Heart right ventricle (tissue), 2 donors: ENCODE results near the gene BICRAL.

GRCh38 chr6:41784408-41785422, 2.8 kb upstream of the TOMM6 start:
- PRO-cap, 2 experiments = no peak in any of the 2 experiments

DNA sequence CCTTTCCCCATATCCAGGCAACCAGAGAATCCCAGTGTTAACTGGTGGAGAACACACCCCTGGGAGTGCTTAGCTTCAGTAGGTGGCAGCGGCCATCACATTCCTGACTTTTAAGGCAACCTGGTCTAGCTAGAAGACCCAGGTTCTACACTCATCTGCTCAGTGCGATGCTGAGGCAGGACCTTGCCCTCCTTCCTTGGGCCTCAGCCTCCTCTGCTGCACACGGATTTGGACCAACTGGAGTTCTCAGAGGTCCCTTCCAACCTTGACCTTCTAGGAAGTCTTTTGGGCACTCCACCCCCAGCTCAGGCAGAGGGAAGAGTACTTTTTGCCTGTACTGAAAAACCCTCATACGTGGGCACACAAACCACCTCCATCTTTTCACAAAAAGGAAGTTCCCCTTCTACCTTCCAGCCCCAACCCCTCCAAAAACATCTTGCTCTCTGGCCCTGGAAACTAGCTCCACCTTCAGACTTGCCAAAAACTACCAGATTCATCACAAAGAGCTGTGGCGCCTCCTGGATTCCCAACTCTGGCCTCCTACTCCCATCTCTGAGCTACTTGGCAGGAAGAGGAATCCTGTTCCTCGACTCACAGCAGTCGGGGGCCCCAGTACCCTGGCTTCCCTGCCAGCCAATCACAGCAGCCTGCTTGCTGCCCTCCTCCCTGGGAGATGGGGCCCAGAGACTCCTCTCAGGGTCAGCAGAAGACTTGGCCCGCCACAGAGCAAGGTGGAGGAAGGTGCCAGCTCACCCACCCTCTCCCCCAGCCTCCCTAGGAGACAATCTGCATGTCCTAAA, 2.8 kb downstream of the CCND3 start:
- PRO-cap, 2 experiments = no peak in any of the 2 experiments

GRCh38 chr6:42025311-42025919, 24.9 kb upstream of the TAF8 start:
- PRO-cap, 2 experiments = no peak in any of the 2 experiments

- PRO-cap, 2 experiments = no peak in any of the 2 experiments
Observed at GRCh38 chr6:42224177-42224912, 6.7 kb upstream of the MRPS10 start.

DNA sequence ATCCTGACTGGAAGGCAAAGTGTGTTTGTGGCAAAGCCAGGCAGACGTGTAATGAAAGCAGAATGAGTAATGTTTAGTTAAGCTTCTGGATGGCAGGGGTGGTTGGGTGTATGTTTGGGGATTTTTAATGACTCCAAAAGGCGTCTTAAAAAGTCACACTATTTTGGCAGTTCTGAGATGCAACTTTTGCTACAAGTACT, 94.1 kb downstream of the TRERF1 start:
- PRO-cap, 2 experiments = no peak in any of the 2 experiments

DNA sequence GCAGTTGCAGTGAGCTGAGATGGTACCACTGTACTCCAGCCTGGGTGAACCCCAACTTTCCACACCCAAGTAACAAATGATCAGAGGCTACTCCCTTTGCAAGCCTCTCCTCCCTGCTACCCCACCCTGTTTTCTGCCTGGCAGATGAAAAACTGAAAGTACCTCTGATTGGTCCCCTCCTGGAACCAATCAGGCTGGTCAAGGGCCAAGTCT, 8.1 kb upstream of the UBR2 start:
- PRO-cap, 2 experiments = no peak in any of the 2 experiments

DNA sequence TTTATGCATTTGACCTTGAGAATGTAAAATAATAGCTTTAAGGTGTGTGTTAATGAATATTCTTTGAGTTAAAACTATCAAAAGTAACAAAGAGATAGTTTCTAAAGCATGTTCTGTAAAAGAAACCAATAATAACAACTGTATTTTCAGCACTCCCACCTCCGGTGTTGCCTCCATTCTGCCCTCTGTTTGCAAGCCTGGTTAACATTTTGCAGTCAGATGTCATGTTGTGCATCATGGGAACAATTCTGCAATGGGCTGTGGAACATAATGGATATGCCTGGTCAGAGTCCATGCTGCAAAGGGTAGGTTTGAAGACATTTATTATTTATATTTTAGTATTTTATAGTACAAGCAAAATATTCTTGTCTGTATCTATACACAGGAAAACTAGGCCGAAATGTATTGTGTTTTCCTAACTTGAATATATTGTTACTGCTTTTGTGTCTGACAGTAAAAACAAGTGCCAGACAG, 70.0 kb downstream of the PRPH2 start:
- PRO-cap, 2 experiments = no peak in any of the 2 experiments

- PRO-cap, 2 experiments = no peak in any of the 2 experiments
Observed at GRCh38 chr6:42692279-42692654, 30.1 kb downstream of the PRPH2 start.

DNA sequence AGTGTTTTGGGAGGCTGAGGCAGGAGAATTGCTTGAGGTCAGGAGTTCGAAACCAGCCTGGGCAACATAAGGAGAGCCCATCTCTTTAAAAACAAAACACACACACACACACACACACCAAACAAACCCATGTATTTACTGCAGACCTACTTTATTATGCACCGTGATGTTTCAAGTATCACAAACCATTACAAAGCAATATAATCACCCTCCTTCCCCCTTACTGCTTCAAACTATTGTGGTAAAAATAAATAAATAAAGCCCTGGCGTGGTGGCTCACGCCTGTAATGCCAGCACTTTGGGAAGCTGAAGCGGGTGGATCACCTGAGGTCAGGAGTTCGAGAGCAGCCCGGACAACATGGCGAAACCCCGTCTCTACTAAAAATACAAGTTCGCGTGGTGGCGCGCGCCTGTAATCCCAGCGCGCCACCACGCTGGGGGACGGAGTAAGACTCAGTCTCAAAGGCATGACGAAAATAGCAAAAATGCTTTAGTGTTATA, 1.5 kb downstream of the TBCC start:
- PRO-cap, 2 experiments = no peak in any of the 2 experiments

- PRO-cap, 2 experiments = peak in 2 of 2 experiments; most common plus-strand start chr6:42767871 (in 2); most common minus-strand start chr6:42767698 (in 1)
Observed at GRCh38 chr6:42767450-42768220, 14.2 kb upstream of the BICRAL start.

DNA sequence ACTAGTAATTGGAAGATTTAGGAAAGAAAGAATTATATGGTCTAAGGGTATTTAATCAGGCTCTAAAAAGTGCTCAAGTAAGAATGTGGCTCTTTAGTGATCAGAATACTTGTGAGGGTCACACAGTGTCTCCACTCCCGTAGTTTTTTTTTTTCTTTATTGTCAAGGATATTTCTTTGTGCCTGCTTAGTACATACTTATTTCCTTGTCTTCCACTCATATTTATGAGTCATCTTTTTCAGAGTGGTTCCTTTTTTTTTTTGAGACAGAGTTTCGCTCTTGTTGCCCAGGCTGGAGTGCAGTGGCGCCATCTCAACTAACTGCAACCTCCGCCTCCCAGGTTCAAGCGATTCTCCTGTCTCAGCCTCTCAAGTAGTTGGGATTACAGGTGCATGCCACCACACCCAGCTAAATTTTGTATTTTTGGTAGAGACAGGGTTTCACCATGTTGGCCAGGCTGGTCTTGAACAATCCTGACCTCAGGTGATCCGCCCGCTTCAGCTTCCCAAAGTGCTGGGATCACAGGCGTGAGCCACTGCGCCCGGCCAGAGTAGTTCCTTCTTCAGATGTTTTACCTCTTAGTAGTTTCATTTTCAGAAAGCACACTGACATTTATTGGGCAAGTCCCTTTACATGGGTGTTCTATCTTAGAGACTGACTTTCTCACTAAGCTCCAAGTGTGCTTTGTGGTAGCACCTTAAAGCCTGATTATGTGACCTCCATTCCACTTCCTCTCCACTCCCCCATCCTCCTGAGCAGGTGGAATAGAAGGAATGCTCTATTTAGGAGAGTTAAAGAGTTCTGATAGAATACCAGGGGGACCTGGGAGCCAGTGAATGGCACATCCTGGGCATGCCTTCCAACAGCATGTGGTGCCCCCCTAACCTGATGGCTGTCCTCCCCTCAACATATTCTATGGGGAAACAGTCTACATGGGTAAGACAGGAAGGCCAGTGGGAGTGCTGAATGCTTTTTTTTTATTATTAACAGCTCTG, 6.9 kb upstream of the BICRAL start:
- PRO-cap, 2 experiments = no peak in any of the 2 experiments

DNA sequence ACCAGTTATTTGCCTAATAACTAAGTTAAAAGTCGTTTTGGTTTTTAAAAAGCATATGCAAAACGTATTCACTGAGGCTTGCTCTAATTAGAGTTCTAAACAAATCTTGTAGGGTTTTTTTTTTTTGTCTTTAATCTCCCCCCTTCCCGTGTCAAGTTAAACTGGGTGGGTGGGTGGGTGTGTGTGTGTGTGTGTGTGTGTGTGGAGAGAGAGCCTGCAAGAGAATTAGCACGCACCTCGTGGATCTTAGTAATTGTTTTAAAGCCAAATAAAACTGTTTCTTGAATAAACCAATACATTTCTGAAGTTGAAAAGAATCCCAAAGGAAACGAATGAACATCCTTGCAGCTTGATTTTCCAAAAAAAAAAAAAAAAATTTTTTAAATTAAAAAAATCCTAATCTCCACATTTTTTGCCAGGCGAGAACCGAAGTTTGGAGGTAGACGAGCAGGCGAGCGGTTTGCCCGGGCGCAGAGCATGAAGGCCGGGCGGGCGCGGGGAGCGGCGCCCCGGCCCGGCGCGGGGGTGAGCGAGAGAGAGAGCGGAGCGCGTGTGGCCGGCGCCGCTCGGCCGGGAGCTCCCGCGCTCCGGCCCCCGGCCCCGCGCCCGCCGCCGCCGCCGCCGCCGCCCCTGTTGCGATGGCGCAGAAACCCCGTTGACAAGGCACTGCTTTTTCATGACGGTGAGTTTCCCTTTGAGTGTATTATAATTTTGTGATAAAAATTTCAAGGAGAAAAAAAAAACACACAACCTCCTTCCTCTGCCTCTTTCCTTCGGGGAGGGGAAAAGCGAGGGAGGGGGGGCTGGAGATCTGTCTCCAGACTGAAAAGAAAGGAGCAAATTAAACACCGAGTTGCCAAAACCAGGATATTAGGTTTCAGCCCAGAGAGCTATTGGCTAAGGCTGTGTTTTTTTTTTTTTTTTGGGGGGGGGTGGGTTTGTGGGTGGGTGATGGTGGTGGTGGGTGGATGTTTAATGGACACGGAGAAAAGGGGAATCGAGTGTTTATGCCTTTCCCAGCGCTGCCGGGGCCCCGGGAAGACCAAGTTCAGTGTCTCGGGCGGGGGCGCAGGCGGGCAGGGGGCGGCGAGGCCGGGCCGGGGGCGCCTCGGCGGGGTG, at the start of gene BICRAL:
TSS of gene BICRAL (plus strand) at position 633 of the 1,119 bp plus-strand sequence.
- PRO-cap, 2 experiments = peak in 2 of 2 experiments; most common plus-strand start position 535 of the sequence (in 2); most common minus-strand start position 479 of the sequence (in 1)

DNA sequence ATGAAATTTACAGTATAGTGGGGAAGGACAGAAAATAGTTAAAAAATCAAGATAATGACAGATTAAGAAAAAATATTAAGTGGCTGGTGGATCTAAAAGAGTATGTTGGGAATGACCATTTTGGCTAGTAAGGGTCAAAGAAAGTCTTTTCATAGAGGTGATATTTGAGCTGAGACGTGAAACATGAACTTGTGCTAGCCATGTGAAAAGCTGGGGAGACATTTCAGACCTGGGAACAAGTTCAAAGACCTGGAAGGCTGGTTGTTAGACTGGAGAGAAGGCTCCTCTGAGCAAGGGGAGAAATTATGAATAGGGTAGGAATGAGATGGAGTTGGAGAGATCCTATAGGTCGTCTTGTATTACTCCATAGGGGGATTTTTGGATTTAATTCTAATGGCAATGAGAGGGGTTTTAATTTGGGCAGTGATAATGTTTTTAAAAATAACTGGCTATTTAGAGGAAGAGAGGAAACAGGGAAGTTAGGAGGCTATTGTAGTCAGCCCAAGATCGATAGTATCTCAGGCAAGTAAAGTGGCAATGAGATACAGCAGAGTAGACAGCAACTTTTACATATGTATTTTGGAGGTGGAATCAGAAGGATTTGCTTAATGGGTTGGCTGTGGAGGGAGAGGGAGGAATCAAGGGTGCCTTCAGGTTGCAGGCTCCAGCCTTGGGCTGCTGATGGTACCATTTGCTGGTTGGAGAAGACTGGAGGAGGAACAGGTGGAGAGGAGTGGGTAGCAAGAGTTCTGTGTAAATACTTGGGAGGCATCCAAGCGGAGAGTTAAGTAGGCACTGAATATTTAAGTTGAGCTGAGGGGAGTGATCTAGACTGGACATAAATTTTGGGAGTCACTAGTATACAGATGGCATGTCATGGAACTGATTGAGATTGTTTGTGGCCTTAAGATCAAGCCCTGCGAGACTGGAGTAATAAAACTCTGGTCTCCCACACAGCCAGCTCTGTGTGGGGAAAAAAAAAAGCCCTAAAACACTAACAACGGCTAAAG, 5.0 kb downstream of the BICRAL start:
- PRO-cap, 2 experiments = no peak in any of the 2 experiments

GRCh38 chr6:42879744-42880427, 470 bp downstream of the RPL7L1 start:
- PRO-cap, 2 experiments = peak in 2 of 2 experiments; most common plus-strand start chr6:42879929 (in 1); most common minus-strand start chr6:42879814 (in 2)

DNA sequence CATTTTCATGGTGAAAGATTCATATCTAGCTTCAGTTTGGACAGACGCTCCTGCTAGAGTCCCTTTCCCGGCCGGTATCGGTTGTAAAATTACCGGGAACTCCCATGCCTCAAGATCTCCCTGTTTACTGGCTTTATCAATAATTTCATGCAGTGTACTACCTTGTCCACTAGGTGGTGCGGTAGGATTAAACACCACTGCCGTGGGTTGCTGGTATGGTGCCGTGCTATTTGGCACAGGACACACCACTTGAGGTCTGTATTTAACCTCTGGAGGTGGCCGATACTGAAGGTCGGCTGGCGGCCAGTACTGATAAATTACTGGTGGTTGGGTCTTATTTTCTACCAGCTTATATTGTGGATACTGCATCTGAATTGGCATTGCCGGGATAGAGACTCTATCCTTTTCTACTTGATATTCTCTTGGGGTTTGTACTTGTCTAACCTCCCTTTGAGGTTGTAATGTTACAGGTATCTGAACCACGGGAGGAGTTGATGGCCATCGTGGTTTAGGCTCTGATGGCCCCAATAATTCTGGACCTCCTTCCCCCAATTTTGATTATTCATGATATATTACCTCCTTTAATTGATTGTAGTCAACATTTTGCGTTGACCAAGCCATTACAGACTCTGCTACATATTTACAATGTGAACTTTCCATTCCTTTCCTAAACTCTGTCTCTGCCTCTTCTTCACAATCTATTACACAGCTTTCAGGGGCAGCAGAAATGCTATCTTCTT, 11.0 kb upstream of the C6orf226 start:
- PRO-cap, 2 experiments = no peak in any of the 2 experiments

DNA sequence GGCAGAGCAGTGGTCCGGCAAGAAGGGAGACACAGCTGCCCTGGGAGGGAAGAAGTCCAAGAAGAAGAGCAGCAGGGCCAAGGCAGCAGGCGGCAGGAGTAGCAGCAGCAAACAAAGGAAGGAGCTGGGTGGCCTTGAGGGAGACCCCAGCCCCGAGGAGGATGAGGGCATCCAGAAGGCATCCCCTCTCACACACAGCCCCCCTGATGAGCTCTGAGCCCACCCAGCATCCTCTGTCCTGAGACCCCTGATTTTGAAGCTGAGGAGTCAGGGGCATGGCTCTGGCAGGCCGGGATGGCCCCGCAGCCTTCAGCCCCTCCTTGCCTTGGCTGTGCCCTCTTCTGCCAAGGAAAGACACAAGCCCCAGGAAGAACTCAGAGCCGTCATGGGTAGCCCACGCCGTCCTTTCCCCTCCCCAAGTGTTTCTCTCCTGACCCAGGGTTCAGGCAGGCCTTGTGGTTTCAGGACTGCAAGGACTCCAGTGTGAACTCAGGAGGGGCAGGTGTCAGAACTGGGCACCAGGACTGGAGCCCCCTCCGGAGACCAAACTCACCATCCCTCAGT, 9.4 kb downstream of the CNPY3 start:
- PRO-cap, 2 experiments = no peak in any of the 2 experiments

- PRO-cap, 2 experiments = no peak in any of the 2 experiments
Observed at GRCh38 chr6:42939139-42940307, 10.2 kb downstream of the CNPY3 start.

GRCh38 chr6:42995200-42995399, 10.7 kb downstream of the PPP2R5D start:
- PRO-cap, 2 experiments = no peak in any of the 2 experiments

DNA sequence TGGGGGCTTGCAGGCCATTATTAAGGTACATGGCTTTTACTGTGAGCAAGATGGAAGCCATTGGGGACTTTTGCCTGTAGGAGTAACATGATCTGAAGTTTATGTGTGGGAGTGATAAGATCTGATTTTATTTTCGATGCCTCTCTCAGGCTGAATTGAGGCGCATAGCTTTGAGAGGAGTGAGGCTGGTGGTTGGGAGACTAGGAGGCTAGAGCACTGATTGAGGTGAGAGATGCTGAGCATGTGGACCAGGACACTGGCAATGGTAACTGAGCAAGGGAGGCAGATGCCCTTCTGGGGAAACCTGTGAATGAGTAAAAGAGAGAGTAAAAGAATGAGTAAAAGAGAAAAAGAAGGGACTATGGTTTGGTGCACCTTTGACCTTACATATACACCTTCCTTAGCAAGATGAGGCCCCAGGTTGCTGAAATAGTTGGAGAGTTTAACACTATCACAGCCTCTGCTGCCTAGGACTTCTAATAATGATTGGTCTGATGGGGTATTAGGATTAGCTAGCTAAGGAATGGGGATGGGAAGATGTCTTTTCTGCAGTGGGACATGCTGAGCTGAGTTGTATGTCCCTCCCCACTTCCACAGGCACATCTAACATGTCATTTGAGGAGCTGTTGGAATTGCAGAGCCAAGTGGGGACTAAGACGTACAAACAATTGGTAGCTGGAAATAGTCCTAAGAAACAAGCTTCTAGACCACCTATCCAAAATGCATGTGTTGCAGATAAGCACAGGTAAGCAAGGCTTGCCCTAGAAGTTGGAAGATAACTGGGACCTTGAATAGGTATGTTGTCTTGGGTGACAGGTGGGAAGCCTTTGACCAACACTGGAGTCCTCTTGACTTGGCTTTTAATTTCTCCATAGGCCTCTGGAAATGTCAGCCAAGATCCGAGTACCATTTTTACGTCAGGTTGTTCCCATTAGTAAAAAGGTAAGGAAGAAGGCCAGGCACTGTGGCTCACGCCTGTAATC, 3.3 kb downstream of the RRP36 start:
- PRO-cap, 2 experiments = no peak in any of the 2 experiments

GRCh38 chr6:43026967-43027736, 5.7 kb downstream of the RRP36 start:
- PRO-cap, 2 experiments = no peak in any of the 2 experiments